Thyroid gland (tissue), 7 donors: ENCODE data around the gene MYOZ2.

DNA sequence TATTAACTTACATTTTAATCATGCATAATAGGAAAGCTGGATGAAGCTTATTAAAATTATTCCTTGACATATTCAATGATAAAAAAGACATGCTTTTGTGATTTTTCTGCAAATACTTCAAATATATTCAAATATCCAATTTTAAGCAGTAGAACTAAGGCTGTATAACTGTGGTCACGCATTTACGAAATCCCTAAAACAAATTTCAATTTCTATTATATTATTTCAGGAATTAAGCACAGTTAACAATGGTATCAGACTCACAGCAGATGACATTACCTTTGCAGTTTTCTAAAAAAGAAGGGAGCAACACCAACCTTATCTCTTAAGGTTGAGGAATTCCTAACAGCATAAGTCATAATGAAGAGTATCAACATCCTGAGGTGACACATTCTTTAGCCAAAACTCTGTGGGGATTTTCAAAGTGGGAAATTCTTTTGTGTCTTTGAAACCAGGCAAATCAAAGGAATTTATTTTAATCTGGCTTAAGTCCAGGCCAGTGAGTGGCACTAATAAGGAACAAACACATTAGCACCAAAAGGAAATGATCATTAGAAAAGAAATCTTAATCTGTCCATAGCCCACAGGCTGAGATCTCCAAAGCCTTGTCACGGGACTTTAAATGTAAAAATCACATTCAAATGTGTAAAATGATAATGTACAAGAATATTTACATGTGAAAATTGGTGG lies 110.0 kb downstream of the LARP7 start:
- PRO-cap, 2 experiments, result no peak in any of the 2 experiments
- RAMPAGE, long total RNA, 5 experiments, result no peak in any of the 5 experiments

DNA sequence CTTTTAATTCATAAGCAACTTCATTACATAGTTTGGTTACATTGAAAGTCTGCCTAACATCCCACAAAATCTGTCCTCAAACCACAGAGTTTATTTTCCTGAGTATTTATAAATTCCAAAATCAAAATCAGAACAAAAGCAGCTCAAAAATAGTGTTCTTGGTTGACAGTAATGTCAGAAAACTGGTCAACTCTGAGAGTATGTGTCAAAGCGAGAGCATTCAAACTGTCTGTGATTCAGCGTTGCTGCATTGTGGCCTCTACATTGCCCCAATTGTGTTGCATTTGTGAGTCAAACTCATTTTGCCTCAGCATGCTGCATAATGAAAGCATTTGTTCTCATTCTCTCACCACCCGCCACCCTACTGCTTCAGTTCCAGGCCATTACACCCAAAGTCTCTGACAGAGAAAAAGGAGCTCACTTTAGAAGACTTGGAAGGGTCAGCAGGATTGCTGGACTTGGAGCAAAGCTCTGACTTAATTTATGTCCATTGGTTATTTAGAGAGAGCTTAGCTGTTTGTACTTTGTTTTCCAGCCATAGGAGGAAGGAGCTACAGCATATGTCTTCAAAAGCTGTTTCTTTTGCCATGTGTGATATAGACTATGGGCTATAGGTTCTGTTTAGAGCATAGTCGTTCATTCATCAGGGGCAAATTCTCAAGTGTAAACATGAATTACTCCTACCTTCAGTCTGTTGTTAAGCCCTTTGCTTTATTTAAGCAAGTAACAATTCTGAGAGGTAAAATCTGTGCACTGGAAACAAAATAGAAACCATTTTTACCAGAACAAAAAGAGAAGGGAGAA lies 153.6 kb upstream of the ANK2 start:
- PRO-cap, 2 experiments, result peak in 1 of 2 experiments; most common plus-strand start position 425 of the sequence (in 1)
- RAMPAGE, long total RNA, 5 experiments, result no peak in any of the 5 experiments

DNA sequence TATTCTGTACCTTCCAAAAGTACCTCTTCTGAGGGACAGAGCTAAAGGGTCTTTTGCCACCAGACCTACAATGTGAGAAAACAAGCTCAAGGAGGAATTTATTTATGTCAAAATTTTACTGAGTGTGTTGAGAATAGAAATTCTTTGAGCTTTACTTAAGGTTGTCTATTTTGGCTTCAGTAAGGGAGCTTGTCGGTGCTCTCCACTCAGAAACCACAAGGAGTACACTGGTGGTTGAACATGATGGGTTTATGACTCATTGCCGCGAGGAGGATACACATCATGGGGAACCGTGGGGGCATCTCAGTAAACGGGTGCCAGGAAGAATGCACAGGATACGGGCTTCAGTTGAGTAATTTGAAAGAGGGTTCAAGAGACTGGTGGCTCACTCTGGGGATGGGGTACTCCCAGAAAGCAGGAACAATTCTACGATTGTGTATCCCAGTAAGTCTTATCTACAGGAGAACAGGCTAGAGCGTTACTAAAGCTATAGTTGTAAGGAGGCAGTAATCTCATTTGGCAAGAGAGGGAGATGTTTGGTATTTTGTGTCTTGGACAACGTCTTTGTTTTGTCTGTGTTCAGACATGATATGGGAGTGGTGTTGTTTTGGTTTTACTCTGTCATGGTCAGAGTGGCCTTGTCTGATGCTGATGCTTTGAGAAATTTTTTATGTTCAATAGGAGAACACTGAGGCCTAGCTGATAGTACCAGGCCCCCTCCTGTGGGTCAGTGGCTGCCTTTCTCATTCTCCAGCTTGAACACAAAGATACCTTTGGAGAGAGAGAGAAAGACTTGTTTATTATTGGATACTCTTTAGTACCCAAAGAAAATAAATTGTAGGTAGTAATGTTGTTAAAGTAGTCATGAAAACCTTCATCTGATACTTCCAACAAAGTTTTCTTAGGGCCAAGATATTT lies 3.3 kb downstream of the ANK2 start:
- PRO-cap, 2 experiments, result no peak in any of the 2 experiments
- RAMPAGE, long total RNA, 5 experiments, result no peak in any of the 5 experiments

DNA sequence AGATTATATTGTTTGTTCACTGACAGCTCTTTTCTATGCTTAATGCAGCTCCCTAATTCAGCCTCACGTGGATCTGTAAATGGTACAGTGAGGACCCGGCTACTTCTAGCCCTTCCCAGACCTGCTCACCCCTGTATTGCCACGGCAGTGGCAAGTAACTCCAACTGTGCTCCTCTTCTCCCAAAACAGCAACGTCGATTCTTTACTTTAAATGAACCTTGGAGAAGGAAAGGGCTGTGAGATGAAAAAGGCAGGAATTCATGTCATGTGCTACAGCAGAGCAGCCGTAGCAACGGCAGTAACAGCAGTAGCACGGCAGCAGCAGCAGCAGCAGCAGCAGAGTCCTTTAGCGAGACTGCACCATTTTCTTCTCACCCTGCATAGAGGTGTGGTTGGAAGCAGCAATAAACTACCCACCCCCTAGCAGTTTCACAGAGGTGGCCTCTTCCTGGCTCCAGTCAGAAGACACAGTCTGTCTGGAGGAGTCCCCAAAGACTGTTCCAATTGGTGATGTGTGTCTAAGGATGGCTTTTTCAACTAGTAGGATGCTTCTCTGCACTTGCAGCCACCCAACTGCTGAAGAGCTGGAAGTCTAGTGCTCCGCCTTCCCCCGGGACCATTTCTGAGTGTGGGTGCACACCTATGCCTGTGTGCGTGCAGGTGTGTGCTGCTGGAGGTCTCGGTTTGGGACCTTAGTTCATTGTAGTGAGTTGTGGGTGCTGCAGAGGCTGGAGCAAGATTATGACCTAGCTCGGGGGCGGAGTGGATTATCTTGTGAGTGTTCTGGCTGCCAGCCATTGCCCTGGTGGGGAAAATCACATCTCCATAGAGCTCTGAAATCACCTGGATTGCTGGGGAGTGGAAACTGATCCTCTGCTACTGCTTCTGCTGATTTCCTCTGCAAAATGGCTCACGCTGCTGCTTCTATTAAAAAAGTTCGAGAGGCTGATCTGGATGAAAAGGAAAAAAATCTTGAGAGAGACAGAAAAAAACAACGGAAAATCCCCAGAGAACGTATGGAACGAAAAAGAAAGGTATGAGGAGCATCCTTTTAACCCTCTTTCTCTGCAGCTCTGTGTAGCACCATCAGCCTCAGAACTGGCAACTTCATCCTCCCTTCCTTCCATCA lies 67.3 kb downstream of the ANK2 start:
- PRO-cap, 2 experiments, result peak in 2 of 2 experiments; most common plus-strand start position 298 of the sequence (in 1); most common minus-strand start position 373 of the sequence (in 1)
- RAMPAGE, long total RNA, 5 experiments, result start-site peak on the plus strand in 3 of 5 experiments, centred at positions 540 to 643 of the sequence, 16 to 75 reads per replicate

DNA sequence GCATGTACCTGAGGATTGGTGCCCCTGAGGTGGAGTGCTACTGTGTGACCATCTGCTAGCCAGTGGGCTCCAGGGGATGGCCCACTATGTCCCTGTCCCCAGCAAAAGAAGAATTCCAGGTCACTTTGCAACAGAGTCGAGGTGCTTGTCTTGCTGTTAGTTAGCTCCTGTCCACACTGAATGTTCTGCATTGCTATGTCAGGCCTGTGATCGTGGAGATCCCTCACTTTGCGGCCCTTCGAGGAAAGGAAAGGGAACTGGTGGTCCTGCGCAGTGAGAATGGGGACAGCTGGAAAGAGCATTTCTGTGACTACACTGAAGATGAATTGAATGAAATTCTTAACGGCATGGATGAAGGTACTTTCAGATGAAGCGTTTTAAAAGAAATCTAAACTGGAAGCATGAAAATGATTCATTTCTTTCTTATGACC lies 283.4 kb downstream of the ANK2 start:
- PRO-cap, 2 experiments, result no peak in any of the 2 experiments
- RAMPAGE, long total RNA, 5 experiments, result no peak in any of the 5 experiments

DNA sequence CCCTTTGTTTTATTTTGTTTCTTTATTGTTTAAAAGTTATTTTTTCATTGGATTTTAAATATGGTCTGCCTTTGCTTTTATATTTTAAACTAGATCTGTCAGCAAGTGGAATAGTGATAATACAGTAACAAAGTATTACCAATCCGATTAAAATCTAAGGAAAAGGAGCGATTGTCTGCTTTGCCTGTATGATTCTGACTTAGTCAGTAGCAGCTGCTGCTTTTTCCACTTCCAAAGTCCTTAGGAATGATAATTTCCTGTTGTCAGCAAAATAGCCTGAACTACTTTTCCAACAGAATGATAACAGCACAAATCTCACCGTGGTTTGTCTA lies 289.9 kb downstream of the ANK2 start:
- PRO-cap, 2 experiments, result peak in 1 of 2 experiments; most common minus-strand start position 196 of the sequence (in 1)
- RAMPAGE, long total RNA, 5 experiments, result no peak in any of the 5 experiments

- PRO-cap, 2 experiments, result no peak in any of the 2 experiments
- RAMPAGE, long total RNA, 5 experiments, result no peak in any of the 5 experiments
These were observed 303.6 kb downstream of the ANK2 start for GRCh38 chr4:113352864-113353716.

GRCh38 chr4:113355338-113356406 lies 306.2 kb downstream of the ANK2 start:
- PRO-cap, 2 experiments, result no peak in any of the 2 experiments
- RAMPAGE, long total RNA, 5 experiments, result no peak in any of the 5 experiments

- PRO-cap, 2 experiments, result no peak in any of the 2 experiments
- RAMPAGE, long total RNA, 5 experiments, result no peak in any of the 5 experiments
These were observed 332.5 kb downstream of the ANK2 start for GRCh38 chr4:113381871-113382475.

DNA sequence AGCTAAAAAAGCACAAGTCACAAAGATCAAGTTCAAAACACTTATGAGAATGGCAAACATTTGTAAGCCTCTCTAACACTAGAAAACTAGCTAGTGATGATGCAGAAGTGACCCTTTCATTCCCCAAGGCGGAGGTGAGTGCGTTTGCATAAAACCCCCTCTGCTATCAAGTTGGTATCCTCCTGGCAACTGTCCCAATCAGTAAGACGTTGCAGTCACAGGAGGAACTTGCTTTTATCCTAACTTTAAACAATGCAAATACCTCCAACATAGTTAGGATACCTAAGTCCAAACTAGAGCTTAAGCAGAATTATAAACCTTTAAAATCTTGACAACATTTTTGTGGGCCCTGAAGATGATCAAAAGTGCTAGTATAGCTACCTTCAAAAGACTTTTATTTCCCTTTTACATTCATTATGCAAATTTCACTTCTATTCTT lies 308.3 kb downstream of the CAMK2D start:
- PRO-cap, 2 experiments, result no peak in any of the 2 experiments
- RAMPAGE, long total RNA, 5 experiments, result no peak in any of the 5 experiments

GRCh38 chr4:113467620-113468002 lies 293.9 kb downstream of the CAMK2D start:
- PRO-cap, 2 experiments, result peak in 1 of 2 experiments; most common plus-strand start chr4:113467878 (in 1)
- RAMPAGE, long total RNA, 5 experiments, result no peak in any of the 5 experiments

DNA sequence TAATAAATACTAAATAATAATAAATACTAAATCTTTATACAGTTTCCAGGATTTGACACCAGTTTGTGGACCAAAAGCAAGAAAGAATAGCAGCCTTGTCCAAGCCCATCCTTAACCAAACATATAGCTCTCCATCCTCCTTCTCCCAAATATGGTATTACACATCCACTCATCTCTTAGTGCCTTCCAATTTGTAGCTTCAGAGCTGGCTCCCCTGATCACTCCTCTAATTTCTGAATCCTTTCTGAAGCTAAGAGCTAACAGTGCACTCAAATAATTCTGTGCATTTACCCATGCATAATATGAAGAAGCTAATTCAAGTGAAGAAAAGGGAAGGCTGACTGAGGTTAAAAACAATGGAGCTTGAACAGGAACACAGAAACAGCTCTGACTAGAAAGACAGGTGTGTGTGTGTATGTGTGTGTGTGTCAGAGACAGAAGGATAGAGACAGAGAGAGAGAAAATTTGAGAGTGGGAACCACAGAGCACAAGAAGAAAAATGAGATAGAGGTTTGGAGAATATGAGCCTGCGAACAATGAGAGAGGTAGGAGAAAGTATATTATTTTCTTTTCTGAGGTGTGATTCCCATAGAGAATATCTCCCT lies 123.6 kb downstream of the CAMK2D start:
- PRO-cap, 2 experiments, result no peak in any of the 2 experiments
- RAMPAGE, long total RNA, 5 experiments, result no peak in any of the 5 experiments

DNA sequence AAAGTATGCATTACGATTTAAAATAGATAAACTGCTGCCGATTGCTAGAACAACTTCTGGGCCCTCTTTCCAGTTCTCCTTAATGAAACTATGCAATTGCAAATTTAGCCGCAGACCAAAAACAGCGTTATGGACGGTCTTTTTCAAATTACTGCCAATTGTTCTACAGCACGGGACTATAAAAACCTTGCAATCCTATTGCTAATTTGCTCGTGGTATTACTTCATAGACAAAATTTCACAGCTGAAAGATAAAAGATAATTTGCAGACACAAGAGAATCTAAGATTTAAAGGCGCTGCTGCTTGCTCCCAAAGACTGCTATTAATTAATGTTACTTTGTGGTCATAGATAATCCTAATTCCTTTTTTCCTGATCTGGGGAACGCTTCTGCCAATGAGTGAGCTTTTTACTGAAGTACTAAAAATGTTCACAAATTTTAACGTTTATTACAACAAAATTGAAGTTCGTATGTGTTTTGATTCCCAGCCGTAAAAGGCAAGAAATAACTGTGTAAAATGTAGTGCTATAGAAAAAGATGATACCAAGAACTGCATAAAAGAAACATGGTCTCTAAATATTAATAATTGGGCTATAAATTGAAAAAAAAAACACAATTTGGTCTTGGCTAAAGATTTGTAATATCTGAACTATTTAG lies 1.5 kb upstream of the CAMK2D start:
- PRO-cap, 2 experiments, result peak in 1 of 2 experiments; most common minus-strand start position 81 of the sequence (in 1)
- RAMPAGE, long total RNA, 5 experiments, result no peak in any of the 5 experiments

DNA sequence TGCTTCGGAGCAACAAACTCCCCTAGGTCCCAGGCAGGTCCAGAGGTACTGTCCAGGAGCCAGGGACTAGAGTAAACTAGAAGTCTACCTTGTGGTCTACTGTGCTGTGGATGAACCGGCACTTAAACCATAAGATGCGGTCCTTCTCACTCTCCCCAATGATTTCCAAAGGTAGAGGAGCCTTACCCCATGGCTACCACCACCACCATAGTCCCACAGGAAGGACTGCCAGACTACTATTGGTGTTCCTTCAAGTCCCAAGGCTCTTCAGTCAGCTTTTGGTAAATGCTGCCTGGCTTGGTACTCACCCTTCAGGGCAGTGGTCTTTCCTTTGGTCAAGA lies 220.8 kb upstream of the ARSJ start:
- PRO-cap, 2 experiments, result no peak in any of the 2 experiments
- RAMPAGE, long total RNA, 5 experiments, result no peak in any of the 5 experiments

DNA sequence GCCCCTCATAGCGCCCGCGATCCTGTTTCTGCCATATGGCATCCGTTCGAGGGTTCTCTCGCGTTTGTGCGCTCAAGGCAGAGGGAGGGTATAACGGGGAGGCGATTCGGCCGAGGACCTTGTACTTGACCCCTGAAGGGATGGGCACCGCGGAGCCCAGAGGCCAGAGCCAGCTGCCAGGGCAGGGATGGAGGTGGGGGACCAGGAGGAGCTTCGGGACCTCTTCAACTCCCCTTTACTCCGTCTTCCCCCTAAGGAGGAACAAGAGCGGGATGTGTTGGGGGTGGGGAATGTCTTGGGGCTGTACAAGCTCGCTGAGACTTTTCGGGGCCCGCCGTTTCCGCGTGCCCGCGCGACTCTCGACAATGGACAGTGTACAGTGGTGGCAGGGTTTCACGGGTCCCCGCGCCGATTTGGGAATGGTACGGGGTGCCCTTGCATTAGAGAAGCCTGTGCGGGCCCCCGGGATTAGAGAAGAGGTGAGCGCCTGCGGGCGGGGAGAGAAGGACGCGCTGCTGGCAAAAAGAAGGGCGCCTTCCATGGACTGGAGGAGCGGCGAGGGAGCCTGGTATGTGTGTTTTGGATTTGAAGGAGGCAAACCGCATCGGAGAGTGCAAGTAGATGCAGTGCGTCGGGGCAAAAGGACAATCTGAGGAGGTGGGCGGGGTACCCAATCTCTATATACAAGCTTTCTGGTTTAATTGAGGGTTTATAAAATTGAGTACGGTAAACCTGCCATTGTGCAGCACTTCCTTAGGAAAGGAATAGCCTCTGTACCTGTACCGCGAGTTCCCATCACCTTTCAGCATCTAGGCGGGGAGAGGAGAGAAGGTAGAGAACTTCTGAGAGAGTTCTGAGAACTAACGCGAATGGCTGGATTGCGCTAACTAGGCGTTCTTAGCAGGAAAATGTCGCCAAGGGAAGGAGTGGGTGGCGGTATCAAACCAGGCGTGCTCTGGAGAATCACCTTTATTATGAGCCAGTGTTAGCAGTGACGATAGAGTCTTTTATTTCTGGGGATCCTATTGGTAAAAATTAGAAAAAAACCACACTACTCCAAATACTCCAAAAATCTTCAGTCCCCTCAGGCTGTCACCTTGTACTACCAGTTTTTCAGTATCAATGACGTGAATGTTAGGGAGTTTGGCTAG lies 987 bp downstream of the UGT8 start:
- PRO-cap, 2 experiments, result no peak in any of the 2 experiments
- RAMPAGE, long total RNA, 5 experiments, result no peak in any of the 5 experiments

GRCh38 chr4:118748822-118749328 lies 63.7 kb downstream of the METTL14 start:
- PRO-cap, 2 experiments, result no peak in any of the 2 experiments
- RAMPAGE, long total RNA, 5 experiments, result no peak in any of the 5 experiments

DNA sequence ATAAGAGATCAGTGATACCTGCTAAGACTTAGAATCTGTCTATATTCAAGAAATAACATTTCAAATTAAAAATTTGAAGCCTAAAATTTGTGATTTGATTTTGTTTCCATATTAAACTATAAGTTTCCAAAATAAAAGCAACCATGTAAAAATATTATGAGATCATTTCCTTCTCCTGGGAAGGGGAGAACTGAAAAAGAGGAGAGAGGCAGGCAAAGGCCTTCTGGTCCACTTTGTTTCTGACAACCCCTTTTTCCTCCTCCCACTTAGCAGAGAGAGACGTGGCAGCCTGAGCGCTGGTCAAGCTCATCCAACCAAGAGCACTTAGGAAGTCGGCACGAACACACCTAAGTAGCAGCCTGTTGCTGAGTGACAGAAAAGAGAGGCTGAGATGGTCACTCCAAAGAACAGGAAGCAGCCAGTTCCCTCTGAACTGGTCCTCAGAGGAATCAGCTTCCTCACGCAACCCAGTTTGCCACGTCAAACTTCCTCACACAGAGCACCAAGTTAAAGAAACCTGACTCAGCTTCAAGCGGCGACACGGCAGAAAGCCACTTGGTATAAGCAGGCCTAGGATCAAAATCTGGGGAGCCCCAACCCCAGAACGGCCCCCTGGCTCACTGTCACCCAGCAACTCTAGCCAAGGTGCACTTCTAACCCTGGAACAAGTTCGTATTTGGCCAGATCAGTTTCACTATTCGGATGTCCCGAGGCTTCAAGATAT lies 934 bp downstream of the SEC24D start:
- PRO-cap, 2 experiments, result peak in 2 of 2 experiments; most common plus-strand start position 317 of the sequence (in 2); most common minus-strand start position 241 of the sequence (in 2)
- RAMPAGE, long total RNA, 5 experiments, result no peak in any of the 5 experiments

GRCh38 chr4:118991763-118992538 lies 103.3 kb downstream of the SYNPO2 start:
- PRO-cap, 2 experiments, result no peak in any of the 2 experiments
- RAMPAGE, long total RNA, 5 experiments, result no peak in any of the 5 experiments

DNA sequence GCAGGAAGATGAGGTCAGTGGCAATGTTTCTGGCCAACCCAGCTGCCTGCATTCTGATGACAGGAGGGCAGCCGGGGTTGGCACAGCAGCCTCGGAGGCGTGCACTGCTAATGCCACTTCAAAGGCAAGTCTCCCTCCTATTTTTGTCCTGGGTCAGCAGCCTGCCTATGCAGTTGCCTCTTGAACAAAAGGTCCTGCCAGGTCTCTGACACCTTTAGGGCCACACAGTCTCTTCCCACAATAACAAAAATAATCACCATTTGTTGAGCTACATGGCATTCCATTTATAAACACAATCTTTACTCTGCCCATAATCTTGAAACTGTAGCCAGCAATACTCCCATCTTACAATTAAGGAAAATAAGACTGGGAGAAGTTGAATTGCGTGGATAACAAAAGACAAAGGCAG lies 89.3 kb upstream of the MYOZ2 start:
- PRO-cap, 2 experiments, result no peak in any of the 2 experiments
- RAMPAGE, long total RNA, 5 experiments, result no peak in any of the 5 experiments

DNA sequence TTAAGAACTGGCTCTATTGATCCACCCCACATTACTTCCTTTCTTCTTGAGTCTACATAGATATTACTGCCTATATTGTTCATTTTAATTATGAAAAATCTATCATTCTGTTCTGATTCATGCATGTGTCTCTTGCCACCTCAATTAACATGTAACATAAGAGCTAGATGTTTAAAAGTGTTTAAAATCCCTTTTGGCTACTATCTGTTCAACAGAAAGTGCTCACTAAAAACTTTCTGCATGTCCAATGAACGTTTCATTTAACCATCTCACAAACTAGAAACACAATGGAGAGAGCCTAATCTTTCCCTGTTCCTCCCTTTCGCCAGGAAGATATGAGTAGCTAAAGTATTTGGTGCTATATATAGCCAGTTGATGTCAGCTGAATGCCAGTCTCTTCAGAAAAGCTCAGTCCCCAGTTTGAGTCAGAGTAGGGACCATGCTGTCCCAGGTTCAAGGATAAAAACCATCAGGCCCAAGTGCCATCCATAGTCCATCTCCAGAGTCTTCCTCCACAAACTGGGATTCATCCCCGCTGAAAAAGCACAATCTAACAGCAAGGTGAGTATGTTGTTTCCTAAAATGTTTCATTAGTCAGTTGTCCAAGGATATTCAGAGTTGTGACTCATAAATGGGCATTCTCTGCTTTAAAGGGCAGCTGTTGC lies at the start of gene MYOZ2:
Gene MYOZ2 (plus strand): TSS at position 411 of the 665 bp plus-strand sequence.
- PRO-cap, 2 experiments, result no peak in any of the 2 experiments
- RAMPAGE, long total RNA, 5 experiments, result start-site peak on the plus strand in 2 of 5 experiments, centred at positions 426 to 457 of the sequence, 48 to 7,811 reads per replicate